ENCODE measurements around the genes RANBP9 and CD83.

- RAMPAGE, total RNA = no peak
These were observed 118.6 kb downstream of the HIVEP1 start for GRCh38 chr6:12130571-12131171.

DNA sequence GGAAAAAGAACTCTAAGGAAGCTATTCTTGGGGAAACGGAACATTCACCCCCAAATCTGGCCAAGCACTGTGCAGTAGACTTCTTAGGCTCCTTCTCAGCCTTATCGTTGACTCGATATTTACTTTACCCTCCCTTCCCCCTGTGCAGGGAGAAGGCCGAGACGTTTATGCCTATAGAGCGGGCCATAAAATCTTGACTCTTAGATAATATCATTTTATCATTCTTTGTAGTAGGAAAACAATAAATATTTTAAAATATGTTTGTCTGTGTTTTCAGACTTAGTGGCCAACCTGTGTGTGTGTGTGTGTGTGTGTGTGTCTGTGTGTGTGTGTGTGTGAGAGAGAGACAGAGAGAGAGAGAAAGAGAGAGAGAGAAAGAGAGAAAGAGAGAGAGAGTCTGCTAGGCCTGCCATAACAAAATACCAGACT, 74.1 kb downstream of the EDN1 start:
- RAMPAGE, total RNA = no peak

DNA sequence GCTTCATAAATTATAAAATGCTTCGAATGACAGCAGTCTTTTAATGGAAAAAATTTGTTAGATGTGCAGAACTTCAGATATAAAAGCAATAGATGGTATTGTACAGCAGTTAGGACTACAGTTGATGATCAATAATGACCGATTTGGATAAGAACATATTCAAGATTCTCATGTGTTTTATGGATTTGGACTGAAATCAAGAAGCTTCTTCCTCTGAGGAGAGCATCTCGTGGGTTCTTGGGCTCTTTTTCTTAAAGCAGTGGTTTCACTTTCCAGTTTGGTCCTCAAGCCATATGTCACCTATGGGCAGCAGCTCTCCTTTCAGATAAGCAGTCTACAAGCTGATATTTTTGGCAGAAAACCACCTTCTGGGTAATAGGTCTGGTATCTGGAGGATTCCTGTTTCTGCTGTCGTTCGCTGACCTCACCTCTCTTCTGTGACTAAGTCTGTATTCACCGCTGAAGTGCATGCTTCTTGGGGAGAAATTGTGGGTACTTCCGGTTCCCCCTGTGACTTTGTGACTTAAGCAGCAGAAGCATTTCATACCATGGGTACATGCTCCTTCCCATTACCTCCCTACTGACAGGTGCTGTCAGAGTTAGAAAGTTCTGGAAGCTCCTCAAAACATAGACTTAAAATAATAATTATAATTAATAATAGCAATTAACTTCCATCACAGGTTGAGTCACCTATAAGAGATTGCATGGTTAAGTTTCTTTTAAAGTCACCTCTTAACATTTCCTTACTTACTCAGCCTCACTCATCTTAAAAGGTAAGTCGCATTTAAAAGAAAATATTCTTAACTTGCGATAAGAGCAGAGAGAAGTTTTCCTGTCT, 193.6 kb downstream of the EDN1 start:
- RAMPAGE, total RNA = no peak

GRCh38 chr6:12956875-12958141, 240.7 kb downstream of the PHACTR1 start:
- RAMPAGE, total RNA = no peak

DNA sequence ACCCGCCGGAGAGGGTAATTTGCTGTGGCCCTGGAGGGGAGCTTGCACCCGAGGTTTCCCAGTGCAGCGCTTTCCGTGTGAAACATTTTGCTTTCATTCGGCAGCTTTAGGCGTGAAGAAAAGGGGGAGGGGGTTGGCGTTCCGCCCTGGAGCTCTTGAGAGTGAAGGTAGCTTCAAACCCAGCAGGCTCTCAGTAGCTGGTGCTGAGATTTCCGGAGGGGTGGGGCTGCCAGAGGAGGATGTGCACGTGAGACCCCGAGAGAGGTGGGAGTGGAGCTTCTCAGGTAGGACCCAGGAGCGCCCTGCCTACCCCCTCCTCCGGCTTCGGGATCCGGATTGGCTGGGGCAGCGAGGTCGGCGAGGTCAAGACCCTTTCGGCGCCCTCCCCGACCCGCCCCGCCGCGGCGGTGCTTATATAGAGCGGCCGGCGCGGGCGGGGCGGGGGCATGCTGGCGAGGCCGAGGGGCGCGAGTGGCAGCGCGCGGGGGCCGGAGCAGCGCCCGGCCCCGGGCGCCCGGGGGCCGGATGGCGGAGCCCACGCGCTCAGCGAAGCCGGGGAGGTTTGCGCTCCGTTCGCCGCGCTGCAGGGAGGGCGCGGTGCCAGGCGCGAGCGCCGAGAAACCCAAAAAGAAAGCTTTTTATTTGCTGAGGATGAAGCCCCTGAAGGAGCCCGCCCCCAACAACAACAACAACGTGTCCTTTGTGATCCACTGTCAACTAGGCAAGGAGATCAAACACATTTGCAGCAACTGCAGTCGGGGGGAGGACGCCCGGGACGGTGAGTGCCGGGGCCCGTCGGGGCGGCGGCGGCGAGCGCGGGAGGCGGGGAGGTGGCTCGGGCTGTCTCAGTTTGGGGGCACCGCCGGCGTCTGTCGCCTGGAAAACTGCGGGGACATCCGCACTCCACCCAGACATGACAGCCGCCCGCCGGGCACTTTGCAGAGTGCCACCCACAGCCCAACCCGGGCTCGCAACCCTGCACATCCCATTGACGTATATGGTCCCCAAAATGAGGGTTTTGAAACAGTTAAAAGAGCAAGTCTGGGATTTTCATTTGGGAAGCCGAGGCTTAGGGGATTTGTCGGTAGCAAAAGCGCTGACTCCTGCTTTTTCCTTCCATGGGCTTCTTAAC, 297.2 kb downstream of the PHACTR1 start:
- RAMPAGE, total RNA = no peak

GRCh38 chr6:13271920-13273129, 56.0 kb downstream of the TBC1D7 start:
- RAMPAGE, total RNA = no peak

DNA sequence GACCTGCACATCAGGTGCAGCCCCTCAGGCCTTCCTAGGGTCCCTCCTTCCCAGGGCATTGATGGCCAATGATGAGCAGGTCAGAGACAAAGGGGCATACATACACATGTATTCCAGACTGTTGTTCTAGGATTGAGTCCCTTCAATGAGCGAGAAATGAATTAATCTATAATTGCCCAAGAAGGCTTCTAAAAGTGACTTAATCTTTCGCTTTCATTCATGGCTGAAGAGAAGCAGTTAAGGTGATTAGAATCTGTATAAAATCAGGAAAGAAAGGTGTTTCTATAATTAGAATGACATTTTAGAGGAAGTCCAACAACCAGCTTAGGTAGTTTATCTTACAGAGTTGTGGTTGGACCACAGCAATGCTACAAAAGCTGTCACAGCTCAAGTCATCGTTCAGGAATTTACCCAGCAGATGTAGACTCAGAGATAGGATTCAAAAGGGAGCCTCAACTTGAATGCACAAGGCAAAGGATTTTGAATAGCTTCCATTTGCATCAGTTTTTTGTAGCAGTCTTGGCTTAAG, 27.0 kb upstream of the TBC1D7 start:
- RAMPAGE, total RNA = no peak

DNA sequence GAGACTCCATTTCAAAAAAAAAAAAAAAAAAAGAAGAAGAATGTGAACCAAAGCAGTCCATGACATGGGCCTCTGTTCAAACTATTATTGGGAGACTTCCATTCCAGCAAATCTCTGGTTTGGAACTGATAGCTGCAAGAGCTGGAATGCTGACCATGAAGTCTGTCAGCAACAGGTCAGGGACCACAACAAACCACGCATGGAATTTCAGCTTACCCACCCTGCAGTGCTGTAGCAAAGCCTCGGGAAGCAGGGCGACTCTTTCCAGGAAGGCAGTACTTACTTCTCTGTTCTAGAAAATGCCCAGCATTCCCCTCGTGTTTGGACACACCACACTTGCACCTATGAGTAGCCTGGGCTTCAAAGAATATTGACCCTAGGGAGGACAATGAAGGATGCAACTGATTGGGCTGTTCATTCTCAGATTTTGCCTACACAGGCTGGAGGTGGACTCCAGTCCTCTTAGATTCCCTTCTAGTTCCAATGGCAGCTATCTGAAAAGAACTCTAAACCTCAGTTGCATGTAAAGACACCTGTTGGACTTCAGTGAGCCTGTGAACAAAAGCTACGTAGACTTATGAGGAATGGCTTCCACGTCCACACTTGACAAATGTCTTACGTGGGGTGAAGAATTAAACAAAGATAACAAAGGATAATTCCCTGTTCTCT, 34.2 kb upstream of the TBC1D7 start:
- RAMPAGE, total RNA = no peak

DNA sequence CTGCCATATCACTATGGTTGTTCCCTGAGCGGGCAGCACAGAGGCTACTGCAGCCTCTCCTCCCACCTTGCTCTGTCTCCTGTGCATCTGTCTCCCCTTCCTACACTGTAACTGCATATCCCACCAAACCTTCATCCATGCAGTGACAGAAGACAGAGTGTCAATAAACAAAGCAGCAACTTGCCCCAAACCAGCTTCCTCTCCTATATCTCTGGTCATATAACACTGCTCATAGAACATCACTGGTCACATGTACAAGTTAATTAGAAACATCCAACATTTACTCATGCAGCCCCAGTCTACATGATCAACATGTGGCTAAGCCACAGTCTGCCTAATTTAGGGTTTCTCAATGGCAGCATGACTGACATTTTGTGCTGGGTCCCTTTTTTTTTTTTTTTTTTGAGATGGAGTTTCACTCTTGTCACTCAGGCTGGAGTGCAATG, 54.6 kb downstream of the GFOD1 start:
- RAMPAGE, total RNA = no peak

- RAMPAGE, total RNA = no peak
These were observed 28.5 kb downstream of the GFOD1 start for GRCh38 chr6:13458934-13459340.

- RAMPAGE, total RNA = no peak
These were observed 4.1 kb downstream of the GFOD1 start for GRCh38 chr6:13483154-13483805.

DNA sequence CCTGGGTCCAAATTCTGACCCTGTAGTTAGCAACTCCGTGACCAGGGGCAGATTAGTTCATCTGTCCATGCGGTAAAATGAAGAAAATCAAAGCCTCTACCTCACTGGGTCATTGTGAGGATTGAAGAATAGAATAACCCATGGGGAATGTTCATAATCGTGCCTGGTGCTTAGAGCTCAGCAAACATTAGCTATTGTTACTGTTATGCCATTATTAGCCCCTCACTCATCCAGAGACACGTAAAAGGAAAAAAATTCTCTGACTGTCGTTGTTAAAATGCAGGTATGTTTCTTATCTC, 5.3 kb upstream of the SIRT5 start:
- RAMPAGE, total RNA = no peak

GRCh38 chr6:13611738-13612419, 3.3 kb upstream of the NOL7 start:
- RAMPAGE, total RNA = no peak

GRCh38 chr6:13681765-13681964, 30.0 kb downstream of the RANBP9 start:
- RAMPAGE, total RNA = no peak

DNA sequence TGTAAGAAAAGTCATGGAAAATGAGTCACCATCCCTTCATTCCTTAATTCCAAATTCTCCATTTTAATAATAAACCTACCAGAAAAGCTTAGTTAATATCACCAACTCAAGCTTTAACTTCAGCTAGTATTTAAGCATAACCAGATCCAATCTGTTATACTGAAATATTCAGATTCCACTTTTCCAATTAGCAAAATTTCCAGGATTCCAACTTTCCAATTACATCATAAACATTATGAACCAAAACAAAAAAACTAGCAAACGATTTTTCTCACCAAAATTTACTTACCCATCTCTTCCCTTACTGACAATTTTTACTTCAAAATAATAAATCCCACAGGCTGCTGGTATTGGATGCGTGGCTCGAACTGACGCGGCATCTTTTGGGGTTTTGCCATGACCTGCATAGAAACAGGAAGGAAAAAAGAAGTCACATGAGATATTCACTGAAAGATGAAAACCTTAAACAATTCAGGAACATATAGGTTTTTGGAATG, 15.1 kb downstream of the RANBP9 start:
- RAMPAGE, total RNA = no peak

DNA sequence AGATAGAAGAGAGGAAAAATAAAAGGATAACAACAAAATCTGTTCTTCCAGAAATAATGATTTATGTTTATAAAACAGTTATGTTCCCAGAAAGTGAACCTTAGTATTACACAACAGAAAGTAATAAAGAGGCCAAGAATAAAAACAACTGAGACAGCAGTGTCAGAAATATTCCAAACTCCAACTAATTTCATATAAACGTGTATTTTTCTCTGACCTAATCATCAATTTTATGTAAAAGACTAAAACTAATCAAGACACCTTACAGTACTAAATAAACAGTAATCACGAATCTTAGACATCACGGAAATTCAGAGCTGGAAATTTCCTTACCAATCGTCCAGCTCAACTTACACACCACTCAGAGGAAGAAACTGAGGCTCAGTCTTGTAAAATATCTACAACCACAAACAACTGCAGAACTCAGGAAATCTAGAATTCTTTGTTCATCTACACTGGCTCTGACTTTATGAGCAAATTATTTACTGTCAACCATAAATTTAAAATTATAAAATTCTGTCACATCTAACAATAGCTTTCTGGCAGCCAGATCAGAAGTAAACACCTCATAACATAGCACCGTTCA, 2.6 kb downstream of the RANBP9 start:
- RAMPAGE, total RNA = no peak

DNA sequence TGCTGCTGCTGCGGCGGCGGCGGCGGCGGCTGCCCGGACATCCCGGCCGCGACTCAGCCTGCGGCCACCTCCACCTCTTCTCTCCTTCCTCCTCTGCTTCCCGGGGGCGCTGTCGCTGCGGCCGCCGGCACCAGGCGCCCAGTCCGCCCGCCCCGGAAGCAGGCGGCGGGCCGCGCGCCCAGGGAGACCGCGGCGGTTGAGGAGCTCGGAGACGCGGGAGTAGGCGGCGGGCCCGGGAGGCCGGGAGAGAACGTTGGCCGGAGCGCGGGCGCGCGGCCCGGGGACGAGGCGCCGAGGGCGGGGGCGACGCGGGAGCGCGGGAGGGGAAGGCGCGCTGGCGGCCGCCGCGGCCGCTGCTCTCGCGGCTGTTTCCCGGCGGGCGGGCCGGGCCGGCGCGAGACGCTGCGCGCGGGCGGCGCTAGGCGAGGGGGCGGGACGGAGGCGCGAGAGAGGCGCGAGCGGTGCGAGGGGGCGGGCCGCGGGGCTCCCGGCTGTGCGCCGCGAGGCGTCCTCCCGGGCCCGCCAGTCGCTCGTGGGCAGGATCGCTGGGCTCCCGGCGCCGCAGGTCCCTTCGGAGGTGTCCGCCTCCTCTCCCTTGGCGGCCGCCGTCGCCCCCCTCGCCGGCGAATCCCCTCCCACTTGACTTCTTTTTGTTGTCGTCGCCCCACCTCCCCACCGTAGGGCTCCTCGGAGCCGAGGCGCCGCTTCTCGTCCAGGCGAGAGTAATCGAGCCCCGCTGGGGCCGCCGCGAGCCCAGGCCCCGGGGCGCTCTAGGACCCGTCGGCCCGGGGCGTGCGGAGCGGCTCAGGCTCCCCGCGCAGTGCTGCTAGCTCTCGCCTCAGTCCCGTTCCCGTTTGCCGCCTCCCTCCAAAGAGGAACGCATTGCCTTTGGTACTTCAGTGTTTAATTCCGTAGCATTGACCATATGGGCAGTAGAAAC, at the start of gene RANBP9:
TSS of gene RANBP9 (minus strand) at position 371 of the 940 bp plus-strand sequence.
- RAMPAGE, total RNA = no peak

DNA sequence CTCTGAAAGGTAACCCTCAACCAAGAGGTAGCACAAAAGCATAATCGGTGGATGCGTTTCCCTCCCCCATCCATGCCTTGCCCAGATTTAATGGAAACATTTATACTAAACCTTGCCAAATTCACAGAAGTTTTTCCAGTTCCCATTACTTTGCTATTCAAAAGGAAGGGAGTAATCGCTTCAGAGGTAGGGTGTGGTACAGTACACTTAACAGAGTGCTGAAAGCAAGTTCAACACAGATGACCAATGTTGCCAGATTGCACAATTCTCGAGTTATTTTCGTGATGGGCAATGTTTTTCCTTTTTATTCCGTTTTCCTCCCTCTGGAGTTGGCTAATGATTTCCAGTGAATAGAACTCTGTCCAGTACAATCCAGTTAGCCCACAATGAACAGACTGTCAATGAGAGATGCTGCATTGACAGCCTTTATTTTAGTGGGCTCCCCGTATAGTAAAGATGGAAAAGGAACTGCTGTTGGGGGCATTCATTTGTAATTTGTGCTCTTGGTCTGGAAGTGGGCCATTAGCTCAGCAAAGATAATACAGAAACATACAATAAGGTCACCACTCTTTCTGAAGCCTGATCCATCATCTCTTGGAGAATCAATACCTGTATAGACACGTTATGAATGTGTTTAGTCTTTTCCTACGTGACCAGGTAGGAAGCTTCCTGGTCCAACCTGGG, 49.4 kb upstream of the RANBP9 start:
- RAMPAGE, total RNA = no peak

GRCh38 chr6:14001205-14001704, 76.5 kb downstream of the RNF182 start:
- RAMPAGE, total RNA = no peak

- RAMPAGE, total RNA = start-site peak on the plus strand at chr6:14117648-14117772, 31 and 43 reads in 2 replicates
These were observed at the start of gene CD83 for GRCh38 chr6:14117077-14118142. Gene CD83 (plus strand): TSS chr6:14117772.

Data from foreskin keratinocyte (primary cell).